Epithelial cell of alveolus of lung (primary cell): Measurements from ENCODE around the genes KRTAP26-1, KRTAP23-1, KRTAP19-6 and MIS18A.

DNA sequence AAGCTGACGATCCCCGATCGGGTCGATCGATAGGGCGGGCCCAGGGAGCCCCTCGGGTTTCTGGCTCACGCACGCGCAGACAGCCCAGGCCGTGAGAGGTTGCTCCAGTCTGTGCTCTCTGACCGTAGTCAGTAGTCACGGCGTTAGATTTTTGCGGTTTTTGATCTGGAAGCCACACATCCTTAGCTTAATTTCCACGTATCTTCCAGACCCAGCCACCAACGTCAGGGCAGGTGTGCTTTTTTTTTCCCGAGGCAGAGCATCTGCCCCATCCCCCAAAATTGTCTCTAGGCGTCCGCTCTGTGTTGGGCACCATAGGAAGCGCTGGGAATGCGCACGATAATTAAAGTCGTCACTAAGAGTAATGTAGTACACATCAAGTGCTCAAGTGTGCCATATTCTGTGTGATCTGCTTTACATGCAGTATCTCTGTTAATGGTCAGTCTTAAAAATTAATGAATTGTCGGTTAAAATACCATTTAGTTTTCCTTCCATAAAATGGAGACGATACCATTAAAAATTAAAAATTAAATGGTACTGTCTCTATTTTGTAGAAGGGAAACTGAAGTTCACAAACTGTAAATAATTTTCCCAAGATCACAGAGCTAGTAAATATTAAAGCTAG lies 443 bp upstream of the CCT8 start:
- RAMPAGE, long total RNA = no peak
- RRBS = no CpG with 5 or more reads among the region's 26 CpGs

GRCh38 chr21:29217730-29218216 lies 80.9 kb upstream of the BACH1 start:
- RAMPAGE, long total RNA = no peak
- RRBS = no CpG with 5 or more reads among the region's 3 CpGs

- RAMPAGE, long total RNA = no peak
- RRBS = no CpG with 5 or more reads among the region's 11 CpGs
These were observed 65.5 kb upstream of the BACH1 start for GRCh38 chr21:29232847-29234058.

DNA sequence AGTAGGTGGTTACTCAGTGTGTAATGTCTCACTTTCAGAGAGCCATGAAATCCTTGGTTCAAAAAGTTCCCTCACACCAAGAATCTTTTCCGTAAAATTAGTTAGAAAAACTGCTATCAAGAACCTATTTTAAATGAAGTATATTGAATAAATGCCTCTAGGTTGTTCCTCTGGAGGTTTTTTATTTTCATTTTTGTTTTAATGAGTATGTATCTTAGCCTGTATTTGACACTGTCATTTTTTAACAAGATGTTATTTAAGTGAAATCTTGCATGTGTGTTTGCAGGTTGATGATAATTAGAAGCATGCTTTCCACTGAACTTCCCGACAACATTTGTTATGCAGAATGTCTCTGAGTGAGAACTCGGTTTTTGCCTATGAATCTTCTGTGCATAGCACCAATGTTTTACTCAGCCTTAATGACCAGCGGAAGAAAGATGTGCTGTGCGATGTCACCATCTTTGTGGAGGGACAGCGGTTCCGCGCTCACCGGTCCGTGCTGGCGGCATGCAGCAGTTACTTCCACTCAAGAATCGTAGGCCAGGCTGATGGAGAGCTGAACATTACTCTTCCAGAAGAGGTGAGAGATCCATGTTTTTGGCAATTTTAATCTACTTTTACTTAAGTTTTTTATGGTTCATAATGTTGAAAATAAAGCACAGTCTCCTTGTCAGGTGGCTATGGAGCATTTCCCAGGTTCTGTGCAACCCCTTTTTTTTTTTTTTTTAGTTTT lies 22.4 kb downstream of the BACH1 start:
- RAMPAGE, long total RNA = no peak
- RRBS = no CpG with 5 or more reads among the region's 12 CpGs

DNA sequence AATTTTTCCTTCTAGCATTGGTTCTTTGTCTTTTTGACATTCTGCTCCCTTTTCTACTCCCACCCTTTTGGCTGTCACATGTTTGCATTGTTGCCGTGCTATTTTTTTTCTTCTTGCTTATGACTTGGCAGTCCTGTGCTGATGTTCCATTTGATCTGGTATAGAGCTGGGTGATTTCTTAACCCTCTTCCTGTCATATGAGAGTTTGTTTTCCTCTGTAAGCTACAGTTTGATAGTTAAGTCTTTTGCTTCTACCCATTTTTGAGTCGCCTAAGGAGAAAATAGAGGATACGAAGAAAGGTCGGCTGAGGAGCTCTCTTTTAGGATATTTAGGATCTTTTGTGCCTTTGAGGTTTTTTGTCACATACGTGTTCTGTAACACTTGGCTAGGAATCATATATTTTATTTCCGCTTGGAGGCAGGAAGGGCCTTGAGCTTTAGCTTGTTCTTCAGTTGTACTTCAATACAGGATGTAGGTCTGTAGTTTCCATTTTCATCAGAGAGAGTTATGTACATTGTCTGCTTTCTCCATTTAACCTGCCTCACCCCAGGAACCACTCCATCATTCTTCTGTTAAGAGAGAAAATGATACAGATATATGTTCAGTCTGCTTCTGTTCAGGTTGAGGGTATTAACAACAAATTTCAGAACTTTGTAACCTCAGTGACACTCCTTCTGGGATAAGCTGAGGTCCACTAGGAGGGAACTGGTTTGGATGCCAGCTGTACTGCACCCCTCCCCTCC lies 150.7 kb downstream of the BACH1 start:
- RAMPAGE, long total RNA = no peak
- RRBS = no CpG with 5 or more reads among the region's 6 CpGs

DNA sequence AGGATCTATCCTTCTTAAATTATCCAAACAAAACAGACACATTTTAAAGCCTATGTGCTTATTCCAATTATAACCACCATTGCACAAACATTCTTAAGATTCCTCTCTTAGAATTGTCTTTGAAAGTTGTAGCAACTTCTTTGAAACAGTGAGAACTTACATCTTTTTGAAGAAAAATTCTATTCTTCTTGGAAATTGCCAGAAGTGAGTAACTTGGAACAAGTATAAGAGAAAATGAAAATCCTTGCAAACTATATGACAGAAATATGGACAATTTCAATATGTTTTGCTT lies at the start of gene KRTAP26-1:
TSS of gene KRTAP26-1 (minus strand) at position 15 of the 292 bp plus-strand sequence.
- RAMPAGE, long total RNA = no peak

DNA sequence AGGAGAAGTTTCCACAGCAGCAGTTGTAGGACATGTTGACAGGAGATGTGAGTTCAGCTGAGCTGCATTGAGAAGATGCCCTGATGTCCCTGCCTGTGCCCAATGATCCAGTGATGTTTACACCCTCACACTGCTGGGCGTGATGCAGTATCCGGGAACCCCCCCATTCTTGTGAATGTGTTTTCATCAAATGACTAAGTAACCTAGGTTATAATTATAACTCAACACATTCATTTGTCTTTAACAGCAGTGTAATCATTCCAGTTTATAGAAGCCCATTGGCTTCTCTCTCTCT lies at the start of gene KRTAP23-1:
TSS of gene KRTAP23-1 (minus strand) at position 34 of the 295 bp plus-strand sequence.
- RAMPAGE, long total RNA = no peak
- RRBS = no CpG with 5 or more reads among the region's 2 CpGs

DNA sequence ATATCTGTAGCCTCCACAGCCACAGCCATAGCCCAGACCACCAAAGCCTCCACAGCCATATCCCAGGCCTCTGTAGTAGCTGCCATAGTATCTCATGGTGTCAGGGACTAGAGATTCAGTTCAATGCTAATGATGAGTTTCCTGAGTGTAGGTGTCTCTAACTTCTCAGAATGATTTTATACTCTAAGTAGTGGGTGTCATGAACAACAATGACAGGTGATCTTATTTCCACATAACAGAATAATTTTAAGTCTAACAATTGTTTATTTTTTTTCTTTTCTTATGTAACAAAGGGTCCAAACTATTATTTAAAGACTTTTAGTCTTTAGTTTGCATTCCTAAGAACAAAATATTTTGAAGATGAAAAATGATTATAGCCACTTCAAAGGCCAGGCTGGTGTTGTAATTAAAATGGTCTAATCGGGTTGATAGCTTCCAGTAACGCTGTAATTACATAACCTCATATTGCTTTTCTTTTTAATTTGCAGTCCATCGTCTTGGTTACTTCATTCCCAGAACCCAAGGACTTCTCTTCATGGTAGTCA lies at the start of gene KRTAP19-6:
TSS of gene KRTAP19-6 (minus strand) at position 127 of the 545 bp plus-strand sequence.
- RAMPAGE, long total RNA = no peak
- RRBS = no CpG with 5 or more reads among the region's 3 CpGs

DNA sequence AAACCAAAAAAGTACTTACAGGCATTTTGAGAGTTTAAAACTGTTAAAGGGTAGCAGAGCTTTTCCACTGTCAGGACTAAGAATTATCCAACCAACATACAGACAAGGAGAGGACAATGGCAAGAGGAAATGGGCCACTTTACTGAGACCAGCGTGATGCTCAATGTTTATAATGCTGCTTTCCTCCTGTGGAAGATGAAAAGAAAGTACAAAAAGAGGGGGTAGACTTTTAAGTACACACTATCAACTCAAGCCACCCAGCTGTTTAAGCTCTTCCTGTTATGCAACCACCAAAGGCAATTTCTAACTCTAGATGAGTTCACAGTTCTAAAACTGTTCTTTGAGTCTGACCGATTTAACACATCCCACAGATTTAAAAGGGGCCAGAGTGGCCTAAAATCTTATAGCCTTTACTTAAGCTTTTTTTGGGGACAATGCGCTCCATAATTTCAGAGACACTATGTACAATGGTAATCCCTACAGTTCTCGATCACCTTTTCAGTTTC lies 120.9 kb upstream of the KRTAP19-8 start:
- RAMPAGE, long total RNA = no peak
- RRBS = no CpG with 5 or more reads among the region's 4 CpGs

DNA sequence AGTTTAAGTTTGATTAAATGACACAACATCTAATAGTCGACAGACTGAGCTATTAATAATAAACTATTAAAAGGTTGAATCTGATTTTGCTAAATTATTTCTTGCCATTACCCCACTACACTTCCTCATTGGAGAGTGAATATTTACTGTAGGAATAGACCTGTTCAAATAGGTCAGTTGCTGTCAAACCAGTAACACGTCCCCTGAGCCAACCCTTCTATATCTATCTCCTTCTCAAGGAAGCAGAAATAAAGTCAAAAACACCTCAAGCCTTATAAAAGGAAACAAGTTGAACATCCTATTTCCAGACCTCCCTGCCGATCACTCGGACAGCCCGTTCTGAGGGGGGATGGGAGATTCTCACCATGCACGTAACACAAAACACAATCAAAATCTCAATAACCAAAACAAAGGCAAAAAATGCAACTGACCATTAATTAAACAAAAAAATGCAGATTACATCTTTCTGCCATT lies 121.5 kb upstream of the KRTAP19-8 start:
- RAMPAGE, long total RNA = no peak
- RRBS = no CpG with 5 or more reads among the region's 6 CpGs

- RAMPAGE, long total RNA = no peak
- RRBS = no CpG with 5 or more reads among the region's 8 CpGs
These were observed 134.0 kb upstream of the KRTAP19-8 start for GRCh38 chr21:31172126-31172783.

- RAMPAGE, long total RNA = no peak
- RRBS = no CpG with 5 or more reads among the region's 5 CpGs
These were observed 14.6 kb downstream of the SOD1 start for GRCh38 chr21:31673633-31674854.

- RAMPAGE, long total RNA = no peak
- RRBS = no CpG with 5 or more reads among the region's 5 CpGs
These were observed 17.7 kb downstream of the SCAF4 start for GRCh38 chr21:31714045-31714716.

DNA sequence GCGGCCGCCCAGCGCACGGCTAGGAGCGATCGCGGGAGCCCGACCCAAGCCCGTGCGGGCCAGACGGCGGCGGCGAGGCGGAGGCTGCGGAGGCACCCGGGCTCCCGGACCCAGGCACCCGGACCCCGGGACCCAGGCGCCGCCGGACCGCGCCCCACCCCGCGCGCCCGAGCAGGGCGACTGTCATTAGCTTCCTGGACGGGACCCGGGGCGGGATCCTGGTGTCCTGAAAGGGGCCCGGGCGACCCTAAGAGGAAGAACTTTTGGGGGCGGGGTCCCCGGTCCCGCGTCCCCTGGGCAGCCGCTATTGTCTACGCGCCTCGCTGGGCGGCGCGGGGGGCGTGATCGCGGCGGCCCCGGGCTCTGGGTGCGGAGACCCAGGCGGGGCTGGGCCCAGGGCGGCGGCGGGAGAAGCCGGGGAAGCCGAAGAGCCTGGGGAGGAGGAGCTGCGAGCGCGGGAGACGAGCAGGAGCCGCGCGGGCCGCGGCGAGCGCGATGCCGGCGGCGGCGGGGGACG lies 418 bp downstream of the HUNK start:
- RAMPAGE, long total RNA = no peak
- RRBS = 1% methylated on average over 30 of the region's 75 CpGs

GRCh38 chr21:31900319-31901114 lies 27.7 kb downstream of the HUNK start:
- RAMPAGE, long total RNA = no peak
- RRBS = no CpG with 5 or more reads among the region's 16 CpGs

DNA sequence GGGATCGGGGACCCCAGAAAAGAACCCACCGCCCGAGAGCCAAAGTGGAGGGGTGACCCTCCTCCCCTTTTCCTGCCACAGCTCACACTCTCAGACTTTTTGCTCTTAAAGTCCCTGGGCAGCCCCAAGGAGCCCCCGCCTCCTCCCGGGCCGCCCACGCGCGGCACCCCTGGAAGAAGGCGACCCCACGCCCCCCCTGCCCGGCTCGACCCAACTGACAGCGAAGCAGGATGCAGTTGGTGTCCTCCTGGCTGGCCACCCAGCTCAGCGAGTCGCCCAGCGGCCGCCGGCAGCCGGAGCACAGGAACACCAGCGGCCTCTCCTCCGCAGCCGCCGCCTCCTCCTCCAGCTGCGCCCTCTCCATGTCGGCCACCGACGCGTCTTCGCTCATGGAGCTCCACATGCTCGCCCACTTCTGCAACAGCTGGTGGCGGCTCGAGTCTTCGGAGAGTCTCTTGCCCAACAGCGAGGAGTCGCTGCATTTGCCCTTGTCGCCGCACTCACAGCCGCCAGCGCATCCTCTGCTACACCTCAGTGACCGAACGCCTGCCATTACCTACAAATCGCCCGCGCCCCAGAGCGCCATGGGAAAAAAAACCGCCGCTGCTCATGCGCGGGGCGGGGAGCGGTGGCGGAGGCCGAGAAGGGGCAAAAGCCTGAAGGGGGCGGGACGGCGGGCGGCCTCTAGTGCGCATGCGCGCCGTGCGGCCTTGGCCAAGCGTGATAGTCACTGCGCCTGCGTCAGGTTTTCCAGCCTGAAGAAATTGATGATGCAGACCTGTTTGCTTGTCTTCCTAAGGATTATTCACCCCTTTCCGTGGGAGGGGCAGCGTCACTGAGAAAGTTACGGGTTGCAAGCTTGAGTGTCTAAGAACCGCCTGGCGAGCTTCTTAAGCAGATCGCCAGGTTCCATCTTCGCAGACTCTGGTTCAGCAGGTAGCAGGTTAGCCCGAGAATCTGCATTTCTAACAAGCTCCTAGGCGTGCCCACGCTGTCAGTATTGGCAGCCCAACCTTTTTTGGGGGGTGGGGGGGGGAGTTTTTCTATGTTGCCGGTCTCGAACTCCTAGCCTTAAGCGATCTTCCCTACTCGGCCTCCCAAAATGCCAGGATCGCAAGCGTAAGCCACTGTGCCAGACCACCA lies at the start of gene MIS18A:
TSS of gene MIS18A (minus strand) at position 588 of the 1,143 bp plus-strand sequence.
- RAMPAGE, long total RNA = start-site peak on the minus strand centred at position 569 of the sequence, 25 bp wide, 63 and 159 reads in 2 replicates
- RRBS = under 1% methylated on average over 15 of the region's 82 CpGs

DNA sequence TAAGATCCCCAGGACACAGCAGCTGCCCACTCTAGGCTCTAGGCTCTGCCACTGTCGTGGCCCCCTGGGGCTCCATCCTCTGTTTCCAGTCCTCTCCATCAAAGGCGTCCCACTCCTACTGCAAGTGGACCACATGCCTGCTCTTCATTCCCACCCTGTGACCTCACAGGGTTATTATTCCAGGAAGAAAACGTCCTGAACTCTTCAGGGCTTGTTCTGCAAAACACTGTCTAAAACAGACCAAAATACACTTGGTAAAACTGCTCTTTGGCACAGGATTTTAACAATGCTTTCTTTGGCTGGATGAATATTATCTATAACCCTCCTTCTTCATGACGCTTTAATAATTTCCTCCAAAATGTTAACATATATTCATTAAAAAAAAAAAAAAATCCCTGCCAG lies 11.8 kb downstream of the URB1 start:
- RAMPAGE, long total RNA = no peak
- RRBS = no CpG with 5 or more reads among the region's 4 CpGs

- RAMPAGE, long total RNA = no peak
- RRBS = no CpG with 5 or more reads among the region's 4 CpGs
These were observed 3.5 kb downstream of the URB1 start for GRCh38 chr21:32389263-32389776.

DNA sequence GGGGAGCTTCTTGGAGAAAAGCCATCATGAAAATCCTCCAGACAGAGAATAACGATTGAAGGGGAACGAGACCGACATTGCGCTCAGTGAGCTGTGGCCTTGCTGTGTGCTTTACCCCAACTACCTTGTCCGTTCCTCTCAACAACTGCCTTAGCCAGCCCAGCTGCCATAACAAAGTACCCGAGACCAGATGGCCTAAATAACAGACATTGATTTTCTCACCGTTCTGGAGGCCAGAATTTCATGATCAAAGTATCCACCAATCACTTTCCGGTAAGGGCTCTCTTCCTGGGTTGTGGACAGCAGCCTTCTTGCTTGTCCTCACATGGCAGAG lies 79.9 kb downstream of the TCP10L start:
- RAMPAGE, long total RNA = no peak
- RRBS = no CpG with 5 or more reads among the region's 8 CpGs

DNA sequence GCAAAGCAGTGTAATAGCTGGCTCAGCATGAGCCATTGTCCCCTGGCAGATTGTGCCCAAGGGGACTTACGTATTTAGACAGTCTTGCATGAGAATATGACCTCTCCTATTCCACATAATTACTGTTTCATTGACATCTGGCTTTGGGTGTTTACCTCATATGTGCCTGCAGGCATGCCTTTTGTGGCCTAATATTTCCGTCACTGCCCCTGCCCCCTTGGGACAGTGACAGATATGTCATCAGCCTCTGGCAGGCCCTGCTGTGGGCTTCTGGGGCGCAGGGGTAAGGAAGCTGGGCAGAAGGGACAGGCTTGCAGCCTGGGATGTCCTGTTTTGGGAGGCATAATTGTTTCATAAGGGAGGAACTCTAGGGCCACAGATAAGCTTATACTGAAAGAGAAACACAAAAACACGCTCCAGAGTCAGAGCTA lies 77.2 kb downstream of the TCP10L start:
- RAMPAGE, long total RNA = no peak
- RRBS = no CpG with 5 or more reads among the region's 4 CpGs